Liver (tissue), 9 donors: ENCODE results near the genes ORC2, CASP8 and ALS2.

DNA sequence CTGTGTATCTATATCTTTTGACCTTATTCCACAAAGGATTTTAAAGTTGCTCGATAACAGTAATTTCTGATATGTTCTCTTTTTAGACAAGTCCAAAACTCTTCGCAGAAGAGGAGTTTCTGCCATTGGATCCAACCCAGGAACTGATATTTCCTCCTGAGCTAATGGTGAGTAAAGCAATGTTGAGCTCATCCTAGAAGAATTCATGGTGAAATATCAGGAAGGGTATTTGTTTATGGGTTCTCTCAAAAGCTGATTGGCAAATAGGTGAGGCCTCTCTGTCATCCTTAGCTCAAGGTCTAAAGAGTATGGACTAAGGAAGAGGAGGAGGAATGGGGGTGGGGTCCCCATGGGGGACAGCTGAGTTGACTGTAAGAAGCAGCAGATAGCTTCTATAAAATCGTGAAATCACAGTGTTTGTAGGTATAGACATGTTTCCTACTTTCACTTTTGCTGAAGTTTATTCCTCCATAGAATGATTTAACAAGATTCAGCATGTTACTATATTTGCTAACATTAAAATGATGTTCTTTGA is 18.2 kb downstream of the AOX1 start:
- PRO-cap, 5 experiments = peak in 1 of 5 experiments; most common plus-strand start position 320 of the sequence (in 1)
- RAMPAGE, long total RNA, 2 experiments = no peak in any of the 2 experiments
- RRBS = no CpG with 5 or more reads among the region's 3 CpGs

- PRO-cap, 5 experiments = no peak in any of the 5 experiments
- RAMPAGE, long total RNA, 2 experiments = no peak in any of the 2 experiments
- RRBS = no CpG with 5 or more reads among the region's 9 CpGs
These were observed 26.5 kb downstream of the AOX1 start for GRCh38 chr2:200612272-200612797.

DNA sequence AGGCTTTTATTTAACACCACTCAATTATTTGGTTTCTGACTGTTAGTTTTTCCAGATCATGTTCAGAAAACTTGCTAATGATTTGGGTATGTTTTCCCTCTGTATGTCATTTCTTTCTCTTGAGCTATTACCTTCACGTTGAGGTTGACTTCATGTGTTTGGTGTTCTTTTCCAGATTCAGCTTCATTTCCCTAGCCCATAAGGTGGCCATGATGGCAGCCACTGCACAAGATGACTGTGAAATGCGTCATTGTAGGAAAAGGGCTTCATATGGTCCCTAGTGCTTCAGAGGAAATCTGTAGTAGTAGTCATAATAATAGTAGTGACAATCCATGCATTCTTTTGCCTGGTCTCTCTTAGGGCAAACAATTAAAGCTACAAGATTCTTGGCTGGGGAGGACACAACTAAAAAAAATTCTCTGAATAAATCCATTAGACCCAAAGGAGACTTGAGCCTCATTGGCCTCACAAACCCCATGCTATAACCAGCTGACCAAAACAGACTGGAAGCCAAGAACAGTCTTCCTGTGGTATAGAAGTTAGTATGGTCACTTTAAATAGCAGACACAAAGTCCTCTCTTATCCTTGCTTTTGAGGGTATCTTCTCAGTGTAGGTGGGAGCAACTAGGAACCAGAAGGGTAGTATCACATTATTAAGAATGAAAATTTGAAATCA is 28.5 kb downstream of the AOX1 start:
- PRO-cap, 5 experiments = peak in 1 of 5 experiments; most common plus-strand start position 383 of the sequence (in 1)
- RAMPAGE, long total RNA, 2 experiments = no peak in any of the 2 experiments
- RRBS = no CpG with 5 or more reads among the region's 2 CpGs

- PRO-cap, 5 experiments = no peak in any of the 5 experiments
- RAMPAGE, long total RNA, 2 experiments = no peak in any of the 2 experiments
- RRBS = no CpG with 5 or more reads among the region's 7 CpGs
These were observed 73.2 kb downstream of the AOX1 start for GRCh38 chr2:200659009-200659460.

DNA sequence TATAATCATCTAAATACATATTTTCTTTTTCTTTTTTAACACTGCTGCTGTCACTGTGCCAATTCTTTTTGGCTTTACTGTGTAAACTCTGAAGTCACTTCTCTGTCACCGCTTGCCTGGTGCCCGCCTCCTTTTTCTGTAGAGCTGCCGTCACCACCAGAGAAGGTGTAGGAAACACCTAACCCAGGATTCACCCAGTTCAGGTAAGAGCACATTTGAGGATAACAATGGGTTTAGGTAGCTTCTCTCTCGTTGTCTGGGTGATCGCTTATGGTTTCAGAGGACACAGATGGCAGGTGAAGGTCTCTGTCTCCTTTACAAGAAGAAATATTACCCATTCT is 93.4 kb downstream of the AOX1 start:
- PRO-cap, 5 experiments = peak in 3 of 5 experiments; most common plus-strand start position 218 of the sequence (in 3)
- RAMPAGE, long total RNA, 2 experiments = no peak in any of the 2 experiments
- RRBS = no CpG with 5 or more reads among the region's 5 CpGs

- PRO-cap, 5 experiments = peak in 1 of 5 experiments; most common plus-strand start chr2:200742044 (in 1); most common minus-strand start chr2:200741972 (in 1)
- RAMPAGE, long total RNA, 2 experiments = no peak in any of the 2 experiments
- RRBS = no CpG with 5 or more reads among the region's 3 CpGs
These were observed 69.9 kb upstream of the BZW1 start for GRCh38 chr2:200741842-200742269.

DNA sequence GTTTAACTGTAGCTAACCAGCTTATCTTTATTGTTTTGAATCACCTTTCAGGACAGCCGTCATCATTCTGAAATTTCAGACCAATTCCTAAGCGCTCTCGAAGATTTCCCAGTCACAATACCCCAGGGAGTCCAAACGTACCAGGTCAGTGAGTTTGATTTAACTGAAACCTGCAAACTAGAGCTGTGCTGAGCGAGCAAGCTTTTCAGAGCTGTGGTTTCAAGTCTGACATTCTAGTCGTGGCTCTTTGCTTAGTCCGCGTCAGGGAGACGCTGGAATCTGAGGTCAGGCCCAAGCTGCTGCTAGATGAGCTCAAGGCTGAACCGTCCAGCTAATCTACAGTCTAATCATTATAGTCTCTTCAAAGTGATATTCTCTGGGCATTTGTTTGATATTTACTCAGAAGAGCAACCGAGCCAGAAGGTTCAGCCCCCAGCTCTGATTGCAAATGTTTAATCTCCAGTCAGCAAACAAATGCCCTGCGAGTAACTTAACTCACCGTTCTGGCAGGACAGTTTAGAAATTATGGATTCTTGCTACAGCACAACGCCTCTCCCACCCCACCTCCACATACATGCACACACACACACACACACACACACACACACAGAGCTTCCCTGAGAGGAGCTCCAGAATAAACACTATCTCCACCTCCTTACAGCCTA is 63.7 kb upstream of the BZW1 start:
- PRO-cap, 5 experiments = peak in 3 of 5 experiments; most common plus-strand start position 519 of the sequence (in 3); most common minus-strand start position 338 of the sequence (in 2)
- RAMPAGE, long total RNA, 2 experiments = no peak in any of the 2 experiments
- RRBS = no CpG with 5 or more reads among the region's 14 CpGs

- PRO-cap, 5 experiments = peak in 3 of 5 experiments; most common plus-strand start chr2:200775584 (in 3)
- RAMPAGE, long total RNA, 2 experiments = no peak in any of the 2 experiments
- RRBS = no CpG with 5 or more reads among the region's 1 CpG
These were observed 36.3 kb upstream of the BZW1 start for GRCh38 chr2:200775456-200775764.

GRCh38 chr2:200831181-200831488 is 19.4 kb downstream of the BZW1 start:
- PRO-cap, 5 experiments = no peak in any of the 5 experiments
- RAMPAGE, long total RNA, 2 experiments = no peak in any of the 2 experiments
- RRBS = no CpG with 5 or more reads among the region's 7 CpGs

- PRO-cap, 5 experiments = peak in 5 of 5 experiments; most common plus-strand start chr2:200864246 (in 3); most common minus-strand start chr2:200864229 (in 5)
- RAMPAGE, long total RNA, 2 experiments = no peak in any of the 2 experiments
- RRBS = 0% methylated on average over 6 of the region's 47 CpGs
These were observed 348 bp downstream of the CLK1 start for GRCh38 chr2:200864088-200864532.

GRCh38 chr2:200962848-200963768 is at the start of gene ORC2:
Gene ORC2, minus strand, starts transcription at chr2:200963660.
- PRO-cap, 5 experiments = peak in 5 of 5 experiments; most common minus-strand start chr2:200963660 (in 5)
- RAMPAGE, long total RNA, 2 experiments = start-site peak on the minus strand in 2 of 2 experiments, at chr2:200963631-200963678 at its widest, 1,072 to 1,440 reads per replicate
- RRBS = 1% methylated on average over 11 of the region's 59 CpGs

DNA sequence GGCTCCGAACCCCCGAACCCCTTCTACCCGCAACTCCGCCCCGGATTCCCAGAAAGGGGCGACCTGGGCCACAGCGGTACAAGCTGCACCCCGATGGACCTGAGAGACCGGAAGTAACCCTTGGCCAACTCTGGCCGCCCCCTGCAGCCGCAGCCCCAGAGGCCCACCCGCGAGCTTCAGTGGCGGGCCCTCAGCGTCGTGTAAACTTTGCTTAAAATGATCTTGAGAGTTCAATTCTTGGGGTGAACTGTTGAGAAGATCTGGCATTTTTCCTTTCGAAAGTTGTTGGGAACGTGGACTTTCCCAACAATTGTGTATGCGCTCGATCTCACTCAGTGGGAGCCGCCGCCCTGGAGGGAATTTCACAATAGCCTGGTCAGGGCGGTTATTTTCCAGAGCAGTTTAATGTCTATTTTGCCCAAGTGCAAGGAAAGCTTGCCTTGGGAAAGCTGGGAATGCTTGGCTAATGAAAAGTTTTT is 843 bp downstream of the CFLAR start:
- PRO-cap, 5 experiments = peak in 5 of 5 experiments; most common plus-strand start position 51 of the sequence (in 5); most common minus-strand start position 25 of the sequence (in 1)
- RAMPAGE, long total RNA, 2 experiments = no peak in any of the 2 experiments
- RRBS = 2% methylated on average over 8 of the region's 23 CpGs

DNA sequence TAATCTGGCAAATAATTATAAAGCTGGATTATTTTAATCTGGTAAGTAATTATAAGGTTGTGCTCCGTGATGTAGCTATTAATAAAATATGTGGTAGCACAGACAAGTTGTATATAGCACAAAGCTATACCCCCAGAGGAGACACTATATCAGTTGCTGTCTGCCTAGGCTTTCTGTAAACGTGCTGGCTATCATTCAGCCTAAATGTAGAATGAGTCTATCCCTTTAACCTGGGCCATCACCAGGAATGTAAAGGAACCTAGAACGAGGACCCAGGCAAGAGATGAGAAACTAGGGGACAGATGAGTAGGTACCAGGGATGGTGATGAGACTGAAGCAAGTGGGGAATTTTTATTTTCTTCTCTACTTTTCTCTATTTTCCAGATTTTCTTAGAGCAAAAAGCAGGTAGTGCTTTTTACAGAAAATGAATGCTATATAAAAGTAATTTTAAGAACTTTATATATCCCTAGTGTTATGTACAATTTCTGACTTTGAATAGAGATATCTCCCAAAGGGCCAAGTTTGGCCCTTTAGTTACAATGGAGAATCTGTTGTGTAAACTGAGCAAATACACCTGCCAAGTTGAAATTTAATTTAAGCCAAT is 5.3 kb downstream of the CFLAR start:
- PRO-cap, 5 experiments = no peak in any of the 5 experiments
- RAMPAGE, long total RNA, 2 experiments = no peak in any of the 2 experiments
- RRBS = no CpG with 5 or more reads among the region's 3 CpGs

DNA sequence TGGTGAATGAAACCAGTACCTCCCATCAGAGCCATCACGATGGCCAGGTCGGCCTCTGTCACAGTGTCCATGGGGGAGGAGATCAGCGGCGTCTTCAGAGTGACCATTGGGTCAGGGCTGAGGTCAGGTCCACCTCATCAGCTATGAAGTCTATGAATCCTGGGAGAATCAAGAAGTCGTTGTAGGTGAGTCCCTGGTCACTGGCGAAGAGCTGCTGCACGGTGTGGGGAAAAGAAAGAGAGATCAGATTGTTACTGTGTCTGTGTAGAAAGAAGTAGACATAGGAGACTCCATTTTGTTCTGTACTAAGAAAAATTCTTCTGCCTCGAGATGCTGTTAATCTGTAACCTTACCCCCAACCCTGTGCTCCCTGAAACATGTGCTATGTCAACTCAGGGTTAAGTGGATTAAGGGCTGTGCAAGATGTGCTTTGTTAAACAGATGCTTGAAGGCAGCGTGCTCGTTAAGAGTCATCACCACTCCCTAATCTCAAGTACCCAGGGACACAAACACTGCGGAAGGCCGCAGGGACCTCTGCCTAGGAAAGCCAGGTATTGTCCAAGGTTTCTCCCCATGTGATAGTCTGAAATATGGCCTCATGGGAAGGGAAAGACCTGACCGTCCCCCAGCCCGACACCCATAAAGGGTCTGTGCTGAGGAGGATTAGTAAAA is 23.0 kb downstream of the CFLAR start:
- PRO-cap, 5 experiments = no peak in any of the 5 experiments
- RAMPAGE, long total RNA, 2 experiments = no peak in any of the 2 experiments
- RRBS = no CpG with 5 or more reads among the region's 14 CpGs

DNA sequence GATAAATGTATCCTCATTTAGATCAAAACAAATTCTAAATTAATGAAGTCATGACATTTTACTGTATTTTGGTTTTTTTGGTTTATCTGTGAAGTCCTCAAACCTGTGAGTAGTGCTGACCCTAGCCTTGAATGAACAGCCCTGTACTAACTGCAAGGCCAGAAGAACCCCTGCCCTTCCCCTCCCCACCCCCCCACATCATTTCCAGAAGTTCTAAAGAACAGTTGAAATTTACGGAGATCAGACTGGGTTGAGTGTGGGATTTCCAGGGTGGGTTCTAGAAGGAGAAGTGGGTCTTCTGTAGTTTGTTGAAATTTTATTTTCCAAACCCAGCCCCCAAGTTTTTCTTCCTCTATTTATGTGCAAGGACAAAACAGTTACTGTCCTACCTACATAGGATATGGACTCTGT is 26.4 kb upstream of the CASP10 start:
- PRO-cap, 5 experiments = peak in 4 of 5 experiments; most common minus-strand start position 137 of the sequence (in 4)
- RAMPAGE, long total RNA, 2 experiments = no peak in any of the 2 experiments
- RRBS = no CpG with 5 or more reads among the region's 1 CpG

DNA sequence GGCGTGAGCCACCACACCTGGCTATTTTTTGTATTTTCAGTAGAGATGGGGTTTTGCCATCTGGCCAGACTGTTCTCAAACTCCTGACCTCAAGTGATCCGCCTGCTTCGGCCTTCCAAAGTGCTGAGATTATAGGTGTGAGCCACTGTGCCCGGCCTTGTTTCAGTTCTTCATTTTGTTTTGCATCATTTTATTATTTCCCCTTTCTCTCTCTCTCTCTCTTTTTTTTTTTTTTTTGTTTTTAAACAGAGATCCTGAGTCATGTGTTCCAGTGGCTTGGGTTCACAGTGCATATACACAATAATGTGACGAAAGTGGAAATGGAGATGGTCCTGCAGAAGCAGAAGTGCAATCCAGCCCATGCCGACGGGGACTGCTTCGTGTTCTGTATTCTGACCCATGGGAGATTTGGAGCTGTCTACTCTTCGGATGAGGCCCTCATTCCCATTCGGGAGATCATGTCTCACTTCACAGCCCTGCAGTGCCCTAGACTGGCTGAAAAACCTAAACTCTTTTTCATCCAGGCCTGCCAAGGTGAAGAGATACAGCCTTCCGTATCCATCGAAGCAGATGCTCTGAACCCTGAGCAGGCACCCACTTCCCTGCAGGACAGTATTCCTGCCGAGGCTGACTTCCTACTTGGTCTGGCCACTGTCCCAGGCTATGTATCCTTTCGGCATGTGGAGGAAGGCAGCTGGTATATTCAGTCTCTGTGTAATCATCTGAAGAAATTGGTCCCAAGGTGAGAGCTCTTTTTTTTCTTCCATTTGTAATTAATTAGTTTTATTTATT is 26.1 kb downstream of the CASP10 start:
- PRO-cap, 5 experiments = peak in 1 of 5 experiments; most common plus-strand start position 361 of the sequence (in 1)
- RAMPAGE, long total RNA, 2 experiments = no peak in any of the 2 experiments
- RRBS = no CpG with 5 or more reads among the region's 14 CpGs

GRCh38 chr2:201219226-201219747 is 36.3 kb downstream of the CASP10 start:
- PRO-cap, 5 experiments = no peak in any of the 5 experiments
- RAMPAGE, long total RNA, 2 experiments = no peak in any of the 2 experiments
- RRBS = no CpG with 5 or more reads among the region's 4 CpGs

GRCh38 chr2:201260337-201260897 is at the start of gene CASP8:
Gene CASP8, plus strand, starts transcription at chr2:201260536.
- PRO-cap, 5 experiments = peak in 5 of 5 experiments; most common plus-strand start chr2:201260563 (in 5); most common minus-strand start chr2:201260398 (in 1)
- RAMPAGE, long total RNA, 2 experiments = no peak in any of the 2 experiments
- RRBS = no CpG with 5 or more reads among the region's 12 CpGs

GRCh38 chr2:201283156-201283355 is 22.7 kb downstream of the CASP8 start:
- PRO-cap, 5 experiments = peak in 2 of 5 experiments; most common plus-strand start chr2:201283253 (in 2)
- RAMPAGE, long total RNA, 2 experiments = no peak in any of the 2 experiments
- RRBS = no CpG with 5 or more reads among the region's 16 CpGs

- PRO-cap, 5 experiments = peak in 5 of 5 experiments; most common plus-strand start chr2:201781249 (in 4); most common minus-strand start chr2:201780895 (in 2)
- RAMPAGE, long total RNA, 2 experiments = start-site peak on the minus strand in 1 of 2 experiments, at chr2:201780894-201780925 at its widest, 553 reads per replicate
- RRBS = 2% methylated on average over 20 of the region's 67 CpGs
These were observed at the start of gene ALS2 for GRCh38 chr2:201780683-201781801. Gene ALS2, minus strand, starts transcription at chr2:201780933.